Measurements from ENCODE around the genes NOC2L, HES4, AGRN and C1QTNF12.

- RAMPAGE, total RNA = no peak
Measured at GRCh38 chr1:135149-135584, 69.9 kb downstream of the OR4F5 start.

GRCh38 chr1:630915-632003 lies 55.2 kb downstream of the OR4F16 start:
- RAMPAGE, total RNA = no peak

GRCh38 chr1:845640-846141 lies 78.0 kb upstream of the SAMD11 start:
- RAMPAGE, total RNA = no peak

GRCh38 chr1:869751-870185 lies 54.0 kb upstream of the SAMD11 start:
- RAMPAGE, total RNA = no peak

DNA sequence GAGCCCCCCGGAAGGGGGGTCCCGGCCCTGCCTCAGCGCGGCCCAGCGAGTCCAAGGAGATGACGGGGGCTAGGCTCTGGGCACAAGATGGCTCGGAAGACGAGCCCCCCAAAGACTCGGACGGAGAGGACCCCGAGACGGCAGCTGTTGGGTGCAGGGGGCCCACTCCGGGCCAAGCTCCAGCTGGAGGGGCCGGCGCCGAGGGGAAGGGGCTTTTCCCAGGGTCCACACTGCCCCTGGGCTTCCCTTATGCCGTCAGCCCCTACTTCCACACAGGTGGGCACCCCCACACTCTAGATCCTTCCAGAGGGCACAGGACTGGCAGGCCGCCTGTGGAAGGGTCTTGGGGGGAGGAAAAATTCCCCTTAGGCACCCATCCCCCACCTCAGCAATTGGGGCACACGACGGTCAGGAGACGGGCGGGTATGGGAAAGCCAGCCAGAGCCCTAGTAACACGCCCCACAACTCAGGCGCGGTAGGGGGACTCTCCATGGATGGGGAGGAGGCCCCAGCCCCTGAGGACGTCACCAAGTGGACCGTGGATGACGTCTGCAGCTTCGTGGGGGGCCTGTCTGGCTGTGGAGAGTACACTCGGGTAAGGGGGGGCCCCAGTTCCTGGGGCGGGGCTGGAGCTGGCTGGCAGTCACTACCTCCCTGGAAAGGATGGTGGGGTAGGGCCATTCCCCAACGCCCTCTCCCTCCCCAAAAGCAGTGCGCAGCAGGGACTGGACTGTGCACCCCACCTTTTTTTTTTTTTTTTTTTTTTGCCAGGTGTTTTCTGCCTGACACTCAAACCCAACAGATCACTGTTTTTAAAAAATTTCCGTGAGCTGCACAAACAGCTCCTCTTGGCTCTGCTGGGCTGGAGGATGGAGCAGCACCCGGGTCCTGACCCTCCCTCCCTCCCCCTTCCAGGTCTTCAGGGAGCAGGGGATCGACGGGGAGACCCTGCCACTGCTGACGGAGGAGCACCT lies 16.0 kb downstream of the NOC2L start:
- RAMPAGE, total RNA = no peak

GRCh38 chr1:958740-959601 lies at the start of gene NOC2L:
NOC2L (minus strand) TSS chr1:959256.
- RAMPAGE, total RNA = no peak

GRCh38 chr1:999916-1000431 lies at the start of gene HES4:
HES4 (minus strand) TSS chr1:1000097.
- RAMPAGE, total RNA = no peak

GRCh38 chr1:1019300-1020464 lies at the start of gene AGRN:
AGRN (plus strand) TSS chr1:1020120.
- RAMPAGE, total RNA = no peak

DNA sequence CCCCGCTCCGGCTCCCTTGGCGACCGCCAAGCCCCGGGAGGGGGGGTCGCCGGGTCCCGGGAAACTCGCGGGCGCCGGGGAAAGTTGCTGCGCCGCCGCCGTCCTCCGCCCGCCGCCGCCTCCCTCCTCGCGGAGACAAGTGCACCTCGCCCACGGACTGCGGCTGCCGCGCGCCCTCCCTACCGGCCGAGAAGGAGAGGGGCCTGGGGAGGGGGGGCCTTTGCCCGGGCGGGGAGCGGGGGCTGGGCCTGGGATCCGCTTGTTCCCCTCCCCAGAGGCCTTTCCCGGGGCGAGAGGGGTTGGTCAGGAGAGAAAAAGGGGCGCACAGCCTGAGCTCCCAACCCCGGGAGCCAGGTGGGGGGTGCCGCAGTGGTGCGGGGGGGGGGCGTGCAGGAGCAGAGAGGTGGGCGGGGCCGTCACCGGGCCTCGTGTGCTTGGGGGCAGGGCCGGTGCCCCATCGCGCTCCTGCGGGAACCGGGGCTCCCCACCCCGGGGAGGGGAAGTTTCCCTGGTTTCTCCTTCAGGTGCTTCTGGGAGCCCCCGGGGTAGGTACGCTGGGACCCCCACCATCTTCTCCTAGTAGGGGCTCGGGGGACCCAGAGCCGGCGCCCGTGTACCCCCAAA lies 664 bp downstream of the AGRN start:
- RAMPAGE, total RNA = no peak

DNA sequence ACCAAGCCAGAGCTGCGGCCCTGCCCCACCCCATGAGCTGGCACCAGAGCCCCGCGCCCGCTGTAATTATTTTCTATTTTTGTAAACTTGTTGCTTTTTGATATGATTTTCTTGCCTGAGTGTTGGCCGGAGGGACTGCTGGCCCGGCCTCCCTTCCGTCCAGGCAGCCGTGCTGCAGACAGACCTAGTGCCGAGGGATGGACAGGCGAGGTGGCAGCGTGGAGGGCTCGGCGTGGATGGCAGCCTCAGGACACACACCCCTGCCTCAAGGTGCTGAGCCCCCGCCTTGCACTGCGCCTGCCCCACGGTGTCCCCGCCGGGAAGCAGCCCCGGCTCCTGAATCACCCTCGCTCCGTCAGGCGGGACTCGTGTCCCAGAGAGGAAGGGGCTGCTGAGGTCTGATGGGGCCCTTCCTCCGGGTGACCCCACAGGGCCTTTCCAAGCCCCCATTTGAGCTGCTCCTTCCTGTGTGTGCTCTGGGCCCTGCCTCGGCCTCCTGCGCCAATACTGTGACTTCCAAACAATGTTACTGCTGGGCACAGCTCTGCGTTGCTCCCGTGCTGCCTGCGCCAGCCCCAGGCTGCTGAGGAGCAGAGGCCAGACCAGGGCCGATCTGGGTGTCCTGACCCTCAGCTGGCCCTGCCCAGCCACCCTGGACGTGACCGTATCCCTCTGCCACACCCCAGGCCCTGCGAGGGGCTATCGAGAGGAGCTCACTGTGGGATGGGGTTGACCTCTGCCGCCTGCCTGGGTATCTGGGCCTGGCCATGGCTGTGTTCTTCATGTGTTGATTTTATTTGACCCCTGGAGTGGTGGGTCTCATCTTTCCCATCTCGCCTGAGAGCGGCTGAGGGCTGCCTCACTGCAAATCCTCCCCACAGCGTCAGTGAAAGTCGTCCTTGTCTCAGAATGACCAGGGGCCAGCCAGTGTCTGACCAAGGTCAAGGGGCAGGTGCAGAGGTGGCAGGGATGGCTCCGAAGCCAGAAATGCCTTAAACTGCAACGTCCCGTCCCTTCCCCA lies 18.9 kb downstream of the RNF223 start:
- RAMPAGE, total RNA = no peak

GRCh38 chr1:1061875-1062482 lies 12.1 kb downstream of the RNF223 start:
- RAMPAGE, total RNA = no peak

DNA sequence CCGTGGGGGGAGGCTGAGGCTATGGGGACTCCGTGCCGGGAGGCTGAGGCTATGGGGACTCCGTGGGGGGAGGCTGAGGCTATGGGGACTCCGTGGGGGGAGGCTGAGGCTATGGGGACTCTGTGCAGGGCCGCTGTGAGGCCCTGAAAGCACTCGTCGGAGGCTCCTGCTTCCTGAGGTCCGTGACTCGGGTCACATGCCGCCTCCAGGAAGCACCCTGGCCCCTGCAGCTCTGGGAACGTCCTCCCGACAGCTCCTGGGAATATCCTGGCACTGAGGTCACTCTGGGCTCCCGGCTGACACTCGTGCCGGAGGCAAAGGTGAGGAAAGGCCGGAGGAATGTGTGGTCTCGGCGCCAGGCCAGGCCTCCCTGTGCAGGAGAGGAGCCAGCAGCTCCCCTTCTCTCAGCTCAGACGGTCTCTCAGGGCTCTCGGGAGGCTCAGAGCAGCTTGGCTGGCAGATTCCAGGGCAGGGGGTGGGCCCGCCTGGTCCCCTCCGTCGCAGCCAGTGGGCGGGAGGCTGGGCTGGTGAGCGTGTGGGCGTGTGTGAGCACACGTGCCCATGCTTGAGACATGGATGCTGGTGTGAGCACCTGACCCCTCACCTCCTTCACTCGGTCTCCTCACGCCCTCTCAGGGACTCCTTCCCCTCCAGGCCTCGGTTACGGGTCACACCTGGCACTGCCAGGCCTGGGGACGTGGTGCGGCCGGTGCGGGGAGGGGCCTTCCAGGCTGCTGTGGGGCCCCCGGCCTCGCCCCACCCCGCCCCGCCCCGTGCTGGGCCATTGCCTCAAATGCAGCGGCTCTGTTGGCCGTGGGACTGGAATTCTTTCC lies 5.4 kb upstream of the RNF223 start:
- RAMPAGE, total RNA = no peak

- RAMPAGE, total RNA = no peak
Measured at GRCh38 chr1:1099139-1100245, 16.4 kb downstream of the C1orf159 start.

- RAMPAGE, total RNA = no peak
Measured at GRCh38 chr1:1109291-1110259, 6.3 kb downstream of the C1orf159 start.

DNA sequence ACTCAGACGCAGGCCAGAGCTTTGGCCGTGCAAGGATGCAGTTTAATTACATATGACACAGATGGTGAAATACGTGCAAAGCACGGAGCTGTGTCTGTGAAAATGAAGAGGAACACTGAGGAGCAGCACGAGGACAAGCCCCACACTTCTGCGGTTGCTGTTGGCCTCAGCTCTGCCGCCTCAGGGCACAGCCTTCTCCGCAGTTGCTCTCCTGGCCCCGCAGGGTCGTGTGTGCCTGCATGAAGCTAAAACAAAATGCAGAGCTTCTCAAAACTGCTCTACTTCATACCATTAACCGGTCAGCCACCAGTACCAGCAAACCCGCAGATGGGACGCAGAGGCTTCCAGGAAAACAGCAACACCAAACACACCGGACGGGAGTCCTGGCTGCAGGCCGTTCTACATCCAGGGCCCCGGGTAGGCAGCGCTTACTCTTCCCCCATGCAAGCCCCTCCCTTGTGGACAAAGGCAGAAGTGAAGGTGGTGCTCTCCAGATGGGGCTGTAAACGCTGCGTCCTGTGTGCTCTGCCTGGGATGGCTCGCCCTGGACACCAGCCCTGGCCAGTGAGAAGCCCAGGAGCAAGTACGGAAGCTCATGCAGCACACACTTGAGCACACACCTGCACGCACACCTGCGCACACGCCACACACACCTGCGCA lies 7.1 kb upstream of the C1orf159 start:
- RAMPAGE, total RNA = no peak

GRCh38 chr1:1143140-1144004 lies 27.5 kb upstream of the C1orf159 start:
- RAMPAGE, total RNA = no peak

- RAMPAGE, total RNA = no peak
Measured at GRCh38 chr1:1167695-1168298, 5.9 kb upstream of the TTLL10 start.

GRCh38 chr1:1182806-1183247 lies 9.1 kb downstream of the TTLL10 start:
- RAMPAGE, total RNA = no peak

GRCh38 chr1:1197488-1197834 lies 8.9 kb downstream of the TNFRSF18 start:
- RAMPAGE, total RNA = no peak

- RAMPAGE, total RNA = no peak
Measured at GRCh38 chr1:1246526-1246841, at the start of gene C1QTNF12. C1QTNF12 (minus strand) TSS chr1:1246722.

All from foreskin keratinocyte (primary cell).